Thyroid gland (tissue), 7 donors: Measurements from ENCODE around the genes NOA1, SMR3A and AMTN.

GRCh38 chr4:56977367-56977945 is at the start of gene NOA1:
Gene NOA1, minus strand, starts transcription at chr4:56977606.
- PRO-cap, 2 experiments: peak in 2 of 2 experiments; most common plus-strand start chr4:56977782 (in 2); most common minus-strand start chr4:56977565 (in 2)
- RAMPAGE, long total RNA, 5 experiments: start-site peak on the plus strand in 1 of 5 experiments, at chr4:56977642-56977912 at its widest, 6 to 17 reads per replicate; start-site peak on the minus strand in 2 of 5 experiments, at chr4:56977561-56977607 at its widest, 15 to 34 reads per replicate

DNA sequence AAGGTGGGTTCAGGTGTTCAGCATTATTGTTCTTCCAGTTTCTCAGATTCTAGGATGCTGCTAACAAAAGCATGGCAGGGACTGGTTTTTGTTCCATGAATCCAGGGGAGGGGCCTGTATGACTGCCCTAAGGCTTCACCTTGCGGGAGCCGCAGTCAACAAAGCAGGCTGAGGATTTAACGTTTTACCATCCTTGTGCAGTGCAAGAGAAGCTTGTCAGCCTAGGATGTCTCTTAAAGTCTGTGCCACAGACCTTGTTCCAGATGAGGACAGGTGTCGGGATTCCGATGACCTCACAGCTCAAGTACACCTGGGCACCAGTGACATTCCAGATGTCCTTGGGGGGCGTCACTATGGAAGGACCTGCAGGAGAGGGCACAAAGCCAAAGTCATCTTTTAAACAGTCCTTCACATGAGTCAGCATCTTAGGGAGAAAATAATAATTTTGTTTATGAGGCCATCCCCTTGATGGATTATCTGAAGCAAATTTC is 61.9 kb downstream of the POLR2B start:
- PRO-cap, 2 experiments: no peak in any of the 2 experiments
- RAMPAGE, long total RNA, 5 experiments: start-site peak on the minus strand in 3 of 5 experiments, centred at positions 261 to 310 of the sequence, 119 to 320 reads per replicate

GRCh38 chr4:57109144-57109452 is 1.1 kb downstream of the IGFBP7 start:
- PRO-cap, 2 experiments: no peak in any of the 2 experiments
- RAMPAGE, long total RNA, 5 experiments: no peak in any of the 5 experiments

DNA sequence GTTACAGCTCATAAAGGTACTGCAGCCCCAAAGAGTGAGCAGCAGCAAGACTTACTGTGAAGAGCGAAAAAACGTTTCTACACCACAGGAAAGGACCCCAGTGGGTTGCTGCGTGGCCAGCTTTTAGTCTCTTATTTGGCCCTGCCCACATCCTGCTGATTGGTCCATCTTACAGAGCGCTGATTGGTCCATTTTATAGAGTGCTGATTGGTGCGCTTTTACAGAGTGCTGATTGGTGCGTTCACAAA is 1014.7 kb upstream of the IGFBP7 start:
- PRO-cap, 2 experiments: no peak in any of the 2 experiments
- RAMPAGE, long total RNA, 5 experiments: no peak in any of the 5 experiments

DNA sequence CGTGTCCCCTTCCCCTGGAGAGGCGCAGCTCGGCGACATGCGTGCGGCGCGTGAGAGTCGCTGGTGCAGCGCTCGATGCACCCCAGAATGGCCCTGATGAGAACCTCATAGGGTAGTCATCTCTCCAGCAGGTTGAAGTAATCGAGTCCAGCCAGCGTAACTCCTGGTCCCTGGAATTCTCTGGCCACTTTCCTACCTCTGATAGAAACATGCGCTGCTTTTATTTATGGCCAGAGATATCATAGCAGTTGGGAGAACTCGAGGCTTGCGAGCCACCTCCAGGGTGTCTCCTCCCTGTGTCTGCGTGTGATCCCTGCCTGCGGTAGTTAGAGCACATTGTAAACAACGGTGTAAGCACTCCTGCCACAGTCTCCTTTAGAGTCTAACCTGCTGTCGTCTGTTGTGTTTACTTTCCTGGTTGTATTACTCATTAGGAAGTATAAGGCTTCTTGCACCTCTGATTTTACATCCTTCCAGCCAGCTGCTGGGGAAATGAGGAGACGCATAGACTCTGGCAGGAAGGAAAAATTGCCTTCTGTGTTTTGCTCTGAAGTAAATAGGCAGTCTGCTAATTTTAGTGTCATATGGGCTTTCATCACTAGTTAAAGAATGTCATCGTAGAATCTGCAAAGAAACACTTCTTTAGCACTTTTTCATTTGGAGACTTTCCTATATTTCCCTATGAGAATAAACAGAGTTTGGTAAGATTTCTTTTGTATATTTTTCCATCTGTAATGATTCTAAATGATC is 3.1 kb downstream of the ADGRL3 start:
- PRO-cap, 2 experiments: peak in 1 of 2 experiments; most common minus-strand start position 89 of the sequence (in 1)
- RAMPAGE, long total RNA, 5 experiments: no peak in any of the 5 experiments

- PRO-cap, 2 experiments: no peak in any of the 2 experiments
- RAMPAGE, long total RNA, 5 experiments: no peak in any of the 5 experiments
Observed at GRCh38 chr4:61646607-61646993, 446.5 kb downstream of the ADGRL3 start.

- PRO-cap, 2 experiments: no peak in any of the 2 experiments
- RAMPAGE, long total RNA, 5 experiments: no peak in any of the 5 experiments
Observed at GRCh38 chr4:61767224-61767882, 567.2 kb downstream of the ADGRL3 start.

DNA sequence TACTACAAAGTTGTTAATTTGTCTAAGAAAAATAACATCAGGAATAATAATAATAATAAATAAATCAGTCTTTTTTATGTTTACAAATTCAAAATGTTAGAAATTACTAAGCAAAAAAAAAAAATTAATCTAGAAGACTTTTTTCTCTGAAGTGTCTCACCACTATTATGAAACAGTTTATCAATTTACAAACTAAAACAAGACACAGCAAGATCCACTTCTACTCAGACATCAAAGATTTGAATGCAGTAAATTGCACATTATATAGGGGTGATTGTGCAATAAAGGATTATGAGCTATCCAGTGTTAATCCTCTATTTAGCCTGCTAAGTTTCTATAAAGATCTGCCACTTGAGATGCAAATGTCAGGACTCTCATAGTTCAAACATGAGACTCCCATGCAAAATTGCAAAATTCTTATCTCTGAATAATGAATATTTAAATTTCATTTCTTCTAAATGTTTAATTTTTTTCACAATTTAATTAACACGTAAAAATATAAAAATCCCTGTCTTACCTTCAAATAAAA is 2.3 kb downstream of the TECRL start:
- PRO-cap, 2 experiments: no peak in any of the 2 experiments
- RAMPAGE, long total RNA, 5 experiments: no peak in any of the 5 experiments

DNA sequence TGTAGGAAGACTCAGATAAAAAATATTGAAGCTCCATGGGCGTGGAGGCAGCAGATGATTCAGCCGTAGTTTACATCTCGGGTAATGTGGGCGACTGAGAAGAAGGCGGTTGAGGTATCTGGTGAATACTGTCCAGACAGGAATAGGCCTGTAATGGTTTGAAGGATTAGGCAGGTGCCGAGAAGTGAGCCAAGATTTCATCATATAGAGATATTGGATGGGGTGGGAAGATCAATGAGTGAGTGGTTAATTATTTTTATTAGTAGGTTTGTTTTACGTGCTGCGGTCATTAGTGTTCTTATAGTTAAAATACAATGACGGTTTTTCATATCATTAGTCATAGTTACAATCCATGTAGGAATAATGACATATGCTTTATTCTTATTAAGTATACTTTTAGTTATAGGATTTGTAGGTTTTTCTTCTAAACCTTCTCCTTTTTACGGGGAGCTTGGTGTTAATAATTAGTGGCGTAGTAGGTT is 199.3 kb upstream of the TECRL start:
- PRO-cap, 2 experiments: no peak in any of the 2 experiments
- RAMPAGE, long total RNA, 5 experiments: no peak in any of the 5 experiments

GRCh38 chr4:65998396-65999467 is 328.4 kb upstream of the EPHA5 start:
- PRO-cap, 2 experiments: no peak in any of the 2 experiments
- RAMPAGE, long total RNA, 5 experiments: no peak in any of the 5 experiments

GRCh38 chr4:67885531-67886253 is 1.9 kb upstream of the TMPRSS11D start:
- PRO-cap, 2 experiments: no peak in any of the 2 experiments
- RAMPAGE, long total RNA, 5 experiments: no peak in any of the 5 experiments

DNA sequence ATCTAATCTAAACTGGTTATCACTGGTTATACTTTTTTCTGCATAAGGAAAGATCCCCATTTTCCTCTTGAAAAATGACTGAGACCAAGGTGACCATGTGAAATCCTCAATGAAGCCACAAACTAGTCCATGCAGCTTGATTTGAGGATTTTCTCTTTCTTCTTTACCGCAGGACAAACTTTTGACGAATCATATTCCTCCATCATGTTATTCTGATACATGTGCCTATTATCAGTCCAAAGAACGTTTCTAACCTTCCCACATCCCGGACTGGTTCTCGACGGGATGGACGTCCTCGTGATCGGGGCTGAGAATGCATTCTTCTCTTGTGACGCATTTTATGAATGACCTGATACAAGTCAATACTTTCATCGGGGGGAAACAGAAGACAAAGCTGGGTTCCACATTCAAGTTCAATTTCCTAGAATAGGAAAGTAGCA is 27.4 kb downstream of the YTHDC1 start:
- PRO-cap, 2 experiments: no peak in any of the 2 experiments
- RAMPAGE, long total RNA, 5 experiments: no peak in any of the 5 experiments

DNA sequence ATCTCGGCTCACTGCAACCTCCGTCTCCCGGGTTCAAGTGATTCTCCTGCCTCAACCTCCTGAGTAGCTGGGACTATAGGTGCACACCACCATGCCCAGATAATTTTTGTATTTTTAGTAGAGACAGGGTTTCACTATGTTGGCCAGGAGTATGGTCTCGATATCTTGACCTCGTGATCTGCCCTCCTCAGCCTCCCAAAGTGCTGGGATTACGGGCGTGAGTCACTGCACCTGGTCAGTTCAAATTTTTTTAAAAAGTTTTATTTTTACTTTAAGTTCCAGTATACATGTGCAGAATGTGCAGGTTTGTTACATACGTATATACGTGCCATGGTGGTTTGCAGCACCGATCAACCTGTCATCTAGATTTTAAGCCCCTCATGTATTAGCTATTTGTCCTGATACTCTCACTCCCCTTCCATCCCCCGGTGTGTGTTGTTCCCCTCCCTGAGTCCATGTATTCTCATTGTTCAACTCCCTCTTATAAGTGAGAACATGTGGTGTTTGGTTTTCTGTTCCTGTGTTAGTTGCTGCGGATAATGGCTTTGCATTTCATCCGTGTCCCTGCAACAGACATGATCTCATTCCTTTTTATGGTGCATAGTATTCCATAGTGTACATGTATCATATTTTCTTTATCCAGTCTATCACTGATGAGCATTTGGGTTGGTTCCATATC is 20.4 kb downstream of the UGT2B15 start:
- PRO-cap, 2 experiments: no peak in any of the 2 experiments
- RAMPAGE, long total RNA, 5 experiments: no peak in any of the 5 experiments

- PRO-cap, 2 experiments: no peak in any of the 2 experiments
- RAMPAGE, long total RNA, 5 experiments: no peak in any of the 5 experiments
Observed at GRCh38 chr4:68880914-68881190, 65.1 kb downstream of the UGT2B10 start.

GRCh38 chr4:69663742-69664116 is 10.7 kb upstream of the UGT2A1 start:
- PRO-cap, 2 experiments: no peak in any of the 2 experiments
- RAMPAGE, long total RNA, 5 experiments: no peak in any of the 5 experiments

DNA sequence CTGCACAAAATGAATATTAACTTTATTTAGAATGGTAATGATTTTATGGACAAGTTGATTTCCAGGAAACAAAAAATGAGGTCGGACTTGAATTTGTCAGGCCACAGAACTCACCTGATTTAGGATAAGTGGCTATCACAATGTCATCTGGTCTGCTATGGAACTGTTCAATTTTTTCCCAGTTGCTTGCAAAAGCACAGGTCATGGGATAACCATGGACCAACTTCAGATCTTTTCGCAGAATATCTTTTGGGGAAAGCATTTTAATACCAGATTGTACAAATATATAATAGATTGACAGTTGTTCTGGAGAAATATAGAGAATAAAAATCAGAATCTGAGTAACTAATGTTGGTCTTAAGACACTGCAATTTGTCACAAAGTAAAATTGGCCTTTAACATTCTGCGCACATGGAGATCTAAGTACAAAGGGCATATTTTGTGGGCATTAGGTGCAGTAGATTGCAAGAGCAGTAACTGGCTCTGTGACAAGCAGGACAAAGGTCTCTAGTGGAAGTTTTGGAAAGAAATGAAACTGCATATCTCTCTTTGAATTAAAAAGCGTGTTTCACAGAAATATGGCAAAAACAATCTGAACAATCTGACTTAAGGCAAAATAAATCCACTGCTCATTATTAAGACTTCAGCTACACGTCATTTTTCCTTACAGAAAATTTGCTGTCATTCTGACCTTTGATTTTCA is 5.3 kb downstream of the SULT1B1 start:
- PRO-cap, 2 experiments: no peak in any of the 2 experiments
- RAMPAGE, long total RNA, 5 experiments: no peak in any of the 5 experiments

DNA sequence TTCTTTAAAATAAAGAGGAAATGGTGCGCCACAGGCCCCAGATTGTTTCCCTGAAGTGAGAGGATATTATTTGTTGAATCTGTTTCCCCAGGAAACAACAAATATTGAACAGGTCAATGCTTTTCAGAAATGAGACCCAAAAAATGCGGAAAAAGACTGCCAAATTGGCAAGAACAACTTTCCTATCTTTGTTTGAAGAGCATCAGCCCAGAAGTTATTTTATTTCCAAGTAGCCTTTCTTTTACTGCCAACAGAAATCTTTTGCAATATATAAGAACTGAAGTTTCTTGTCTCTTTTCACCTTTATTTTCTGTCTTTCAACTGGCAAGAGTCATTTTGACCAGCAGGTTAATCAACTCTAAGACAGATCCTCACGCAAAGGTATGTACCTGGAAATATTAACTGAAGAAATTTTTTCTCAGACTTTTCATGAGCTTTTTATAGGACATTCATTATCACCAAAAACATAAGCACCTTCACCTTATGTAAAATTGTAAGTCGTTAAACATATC is at the start of gene SMR3A:
Gene SMR3A (plus strand): TSS at position 299 of the 512 bp plus-strand sequence.
- PRO-cap, 2 experiments: no peak in any of the 2 experiments
- RAMPAGE, long total RNA, 5 experiments: no peak in any of the 5 experiments

DNA sequence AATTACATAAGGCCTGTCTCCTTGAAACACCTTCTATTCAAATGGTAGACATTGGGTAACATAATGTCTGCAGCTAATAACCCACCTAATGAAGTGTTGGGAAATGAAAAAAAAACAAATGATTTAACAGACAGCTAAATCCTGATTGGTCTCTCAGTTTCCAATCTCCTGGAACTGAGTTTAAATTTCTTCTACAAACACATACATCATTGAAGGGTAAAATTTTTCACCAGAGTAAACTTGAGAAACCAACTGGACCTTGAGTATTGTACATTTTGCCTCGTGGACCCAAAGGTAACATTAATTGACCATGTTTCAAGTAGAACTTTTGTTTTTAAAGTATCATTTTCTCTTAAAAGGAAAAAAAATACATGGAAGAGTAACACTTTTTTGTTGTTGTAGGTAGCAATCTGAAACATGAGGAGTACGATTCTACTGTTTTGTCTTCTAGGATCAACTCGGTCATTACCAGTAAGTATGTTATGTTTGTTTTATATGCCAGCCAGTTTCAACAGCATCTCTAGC is at the start of gene AMTN:
Gene AMTN (plus strand): TSS at position 209 of the 525 bp plus-strand sequence.
- PRO-cap, 2 experiments: no peak in any of the 2 experiments
- RAMPAGE, long total RNA, 5 experiments: no peak in any of the 5 experiments

- PRO-cap, 2 experiments: peak in 1 of 2 experiments; most common plus-strand start chr4:70687944 (in 1); most common minus-strand start chr4:70687939 (in 1)
- RAMPAGE, long total RNA, 5 experiments: no peak in any of the 5 experiments
Observed at GRCh38 chr4:70687420-70688096, 774 bp upstream of the UTP3 start.

DNA sequence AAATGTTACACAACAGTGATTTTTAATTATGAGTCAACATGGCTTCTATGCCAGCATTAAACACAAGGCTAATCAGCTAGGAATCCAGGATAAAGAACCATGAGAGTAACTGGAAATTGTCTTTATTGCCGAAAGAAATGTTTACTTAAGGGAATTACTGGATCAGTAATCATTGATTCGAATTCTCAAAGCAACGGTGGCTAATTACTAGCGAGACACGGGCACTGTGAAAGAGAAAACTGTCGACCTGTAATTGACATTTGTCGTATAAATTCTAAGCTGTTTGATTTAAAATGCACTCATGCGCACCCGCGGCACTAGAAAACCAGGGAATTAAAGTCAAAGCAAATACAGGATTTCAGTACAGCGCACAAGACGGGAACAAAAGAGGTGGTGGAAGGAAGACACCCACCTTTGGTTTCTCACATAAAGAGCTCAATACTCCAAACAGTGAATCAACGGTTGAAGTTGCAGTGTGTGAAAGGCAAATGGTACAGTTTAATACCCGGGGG is 15.6 kb downstream of the UTP3 start:
- PRO-cap, 2 experiments: peak in 2 of 2 experiments; most common plus-strand start position 188 of the sequence (in 1); most common minus-strand start position 416 of the sequence (in 1)
- RAMPAGE, long total RNA, 5 experiments: no peak in any of the 5 experiments